Calu3 (cell line): ENCODE measurements around a stretch of chr2.

- PRO-cap = no peak
These were observed 12.3 kb downstream of the RNASEH1 start for GRCh38 chr2:3545656-3546422.

- PRO-cap = no peak
These were observed 2.8 kb downstream of the RPS7 start for GRCh38 chr2:3577641-3578422.

DNA sequence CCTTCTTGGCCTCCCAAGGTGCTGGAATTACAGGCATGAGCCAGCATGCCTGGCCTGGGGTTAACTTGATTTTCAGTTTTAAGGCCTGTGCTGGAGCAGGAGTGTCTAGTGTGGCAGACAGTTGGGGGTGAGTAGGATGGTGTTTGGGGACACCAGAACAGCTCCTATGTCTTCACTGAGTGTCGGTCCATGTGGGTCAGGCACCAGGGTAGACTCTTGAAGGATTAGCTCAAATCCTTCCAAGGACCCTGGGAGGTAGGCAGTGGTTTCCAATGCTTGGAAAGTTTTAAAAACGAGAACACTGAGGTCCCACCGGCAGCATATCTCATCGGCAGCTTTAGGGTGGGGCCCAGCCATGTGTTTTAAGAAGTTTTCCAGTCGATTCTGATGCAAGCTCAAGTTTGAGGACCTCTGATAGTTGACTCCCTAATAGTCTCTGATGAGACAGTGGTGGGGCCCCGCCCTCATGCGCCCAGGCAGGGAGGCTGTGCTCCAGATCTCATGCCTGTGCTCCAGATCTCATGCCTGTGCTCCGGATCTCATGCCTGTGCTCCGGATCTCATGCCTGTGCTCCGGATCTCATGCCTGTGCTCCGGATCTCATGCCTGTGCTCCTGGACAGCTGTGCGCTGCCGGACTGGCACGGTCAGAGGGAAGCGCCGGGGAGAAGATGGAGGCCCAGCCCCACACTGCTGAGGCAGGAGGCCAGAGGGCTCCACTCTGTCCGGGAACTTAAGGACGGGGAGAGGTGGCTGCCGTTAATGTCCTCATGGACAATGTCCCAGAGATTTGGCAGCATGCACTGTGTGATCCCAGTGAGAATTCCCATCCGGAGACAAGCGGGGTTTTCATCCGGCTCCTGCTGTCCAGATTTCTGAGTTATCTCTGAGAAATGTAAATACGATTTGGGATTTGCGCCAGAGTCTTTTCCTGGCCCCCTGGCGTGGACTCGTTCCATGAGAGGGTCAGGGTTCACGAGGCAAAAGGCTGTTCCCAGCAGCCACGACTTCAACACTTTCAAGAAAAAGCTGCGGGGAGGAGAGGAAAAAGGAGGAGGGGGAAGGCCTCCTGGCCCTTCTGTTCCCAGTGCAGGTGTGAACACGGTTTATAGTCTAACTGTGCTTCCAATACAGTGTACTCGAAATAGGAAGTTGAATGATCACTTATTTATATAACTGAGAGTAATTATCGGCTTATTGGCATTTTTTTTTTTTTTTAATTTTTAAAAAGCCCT, 9.5 kb upstream of the COLEC11 start:
- PRO-cap = no peak

DNA sequence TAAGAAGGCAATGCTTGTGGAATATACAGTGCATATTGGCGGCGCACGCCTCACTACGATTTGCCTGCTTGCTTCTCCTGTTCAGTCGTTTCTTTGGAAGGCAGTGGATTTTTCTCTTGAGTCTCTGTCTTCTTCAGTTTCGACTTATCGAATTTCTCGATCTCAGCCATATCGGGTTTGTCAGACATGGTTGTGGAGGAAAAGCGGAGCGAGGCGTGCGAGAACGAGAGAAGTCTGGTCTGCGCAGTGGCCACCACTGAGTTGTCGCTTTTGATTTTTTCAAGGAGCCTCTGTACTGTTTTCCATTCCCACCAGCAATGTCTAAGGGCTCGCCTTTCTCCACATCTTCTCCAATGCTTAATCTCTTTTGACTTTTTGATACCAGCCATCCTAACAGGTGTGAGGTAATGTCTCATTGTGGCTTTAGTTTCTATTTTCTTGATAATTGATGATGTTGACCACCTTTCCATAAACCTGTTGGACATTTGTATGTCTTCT, 22.6 kb downstream of the COLEC11 start:
- PRO-cap = no peak

GRCh38 chr2:3620708-3621279, 25.9 kb downstream of the COLEC11 start:
- PRO-cap = no peak

DNA sequence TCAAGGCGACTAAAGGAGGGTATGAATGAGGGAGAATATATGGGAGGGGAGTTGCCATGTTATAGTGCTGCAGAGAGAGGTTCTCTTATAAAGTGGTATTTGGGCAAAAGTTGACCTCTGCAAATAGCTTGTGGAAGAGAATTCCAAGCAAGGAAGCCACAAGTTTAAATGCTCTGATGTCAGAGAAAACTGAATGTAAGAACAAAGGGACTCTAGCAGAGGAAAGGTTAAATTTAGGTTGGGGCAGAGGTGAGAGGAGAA, 575.7 kb upstream of the SOX11 start:
- PRO-cap = no peak

- PRO-cap = no peak
These were observed 7.5 kb upstream of the RNF144A start for GRCh38 chr2:6909573-6910191.

GRCh38 chr2:6913553-6914351, 3.5 kb upstream of the RNF144A start:
- PRO-cap = no peak

- PRO-cap = no peak
These were observed 76.1 kb downstream of the RNF144A start for GRCh38 chr2:6993361-6993699.

DNA sequence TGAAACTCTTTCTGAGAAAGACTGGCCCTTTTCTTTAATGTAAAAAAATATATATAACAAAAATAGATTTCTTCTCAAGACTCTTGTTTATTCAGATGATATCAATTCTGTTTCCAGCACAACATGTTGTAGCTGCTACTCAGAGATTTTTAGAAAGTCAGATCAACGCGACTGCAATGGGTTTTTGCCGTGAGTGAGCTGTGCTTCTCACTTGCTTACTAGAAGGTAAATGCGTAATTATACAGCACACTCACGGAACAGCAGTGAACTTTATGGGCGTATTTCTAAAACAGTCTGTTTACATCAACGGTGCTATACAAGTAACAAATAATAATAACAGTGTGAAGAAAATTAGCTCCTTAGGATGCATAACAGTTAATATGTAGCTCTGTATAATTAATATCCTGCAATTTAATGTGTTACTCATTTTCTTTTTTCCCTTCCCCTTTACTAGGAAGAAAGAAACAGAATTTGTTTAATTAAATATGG, 533.6 kb downstream of the RNF144A start:
- PRO-cap = no peak

DNA sequence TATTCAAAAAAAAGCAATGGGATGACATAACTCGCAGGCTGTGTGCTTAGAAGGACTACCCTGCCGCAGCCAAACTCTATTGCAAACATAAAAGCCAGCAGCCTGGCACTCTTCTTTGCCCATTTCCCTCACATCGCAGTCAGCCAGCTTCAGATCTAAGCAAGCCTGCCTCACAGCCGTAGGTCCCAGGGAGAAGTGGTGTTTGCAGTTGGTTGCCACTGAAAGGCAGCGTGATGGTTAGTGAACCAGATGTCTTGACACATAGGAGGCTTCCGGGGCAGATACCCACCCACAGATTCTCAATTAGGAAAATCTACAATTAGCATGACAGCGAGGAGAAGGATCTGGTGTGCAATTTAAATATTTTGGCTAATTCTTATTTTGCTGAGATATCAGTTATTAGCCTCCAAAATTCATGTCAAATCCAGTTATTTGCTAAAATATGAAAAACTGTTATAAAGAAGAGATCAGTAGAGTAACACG, 655.3 kb downstream of the RNF144A start:
- PRO-cap = no peak

- PRO-cap = no peak
These were observed 803.9 kb upstream of the ID2 start for GRCh38 chr2:7877706-7878655.

DNA sequence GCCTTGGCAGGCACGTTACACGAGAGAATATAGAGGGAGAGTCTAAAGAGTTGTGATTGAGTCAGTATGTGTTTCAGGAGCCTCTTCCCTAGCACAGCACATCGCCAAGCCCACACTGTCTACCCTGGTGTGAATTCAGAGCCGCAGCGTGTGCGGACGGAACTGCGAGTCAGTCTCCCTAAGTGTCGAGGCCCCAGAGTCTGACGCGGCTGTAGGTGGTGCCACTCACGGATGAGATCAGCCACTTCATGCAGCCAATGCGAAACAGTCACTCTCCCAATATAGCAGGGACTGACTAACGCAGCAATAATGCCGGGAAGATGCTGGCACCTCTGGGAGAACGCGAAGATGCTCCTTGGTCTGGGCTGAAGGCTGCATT, 587.3 kb upstream of the ID2 start:
- PRO-cap = no peak

DNA sequence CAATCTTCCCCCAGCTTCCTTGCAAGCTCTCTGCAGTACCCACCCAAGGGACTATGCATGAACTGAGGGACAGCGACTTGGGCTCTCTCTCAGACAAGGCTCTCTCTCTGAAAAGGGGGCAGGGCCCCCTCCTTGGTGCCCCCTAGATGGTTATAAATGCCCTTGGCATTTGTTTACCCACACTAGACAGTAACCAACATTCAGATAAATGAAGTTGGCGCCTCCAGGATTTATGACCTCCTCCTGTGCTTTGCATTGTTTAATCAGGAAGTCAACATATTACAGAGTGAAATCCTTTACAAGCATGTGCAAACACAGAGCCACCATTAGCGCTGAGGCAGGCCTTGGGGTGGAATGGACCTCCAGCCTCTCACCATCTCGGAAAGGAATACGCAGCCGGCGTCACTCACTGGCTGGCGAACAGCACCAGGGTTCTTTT, 547.3 kb upstream of the ID2 start:
- PRO-cap = no peak

DNA sequence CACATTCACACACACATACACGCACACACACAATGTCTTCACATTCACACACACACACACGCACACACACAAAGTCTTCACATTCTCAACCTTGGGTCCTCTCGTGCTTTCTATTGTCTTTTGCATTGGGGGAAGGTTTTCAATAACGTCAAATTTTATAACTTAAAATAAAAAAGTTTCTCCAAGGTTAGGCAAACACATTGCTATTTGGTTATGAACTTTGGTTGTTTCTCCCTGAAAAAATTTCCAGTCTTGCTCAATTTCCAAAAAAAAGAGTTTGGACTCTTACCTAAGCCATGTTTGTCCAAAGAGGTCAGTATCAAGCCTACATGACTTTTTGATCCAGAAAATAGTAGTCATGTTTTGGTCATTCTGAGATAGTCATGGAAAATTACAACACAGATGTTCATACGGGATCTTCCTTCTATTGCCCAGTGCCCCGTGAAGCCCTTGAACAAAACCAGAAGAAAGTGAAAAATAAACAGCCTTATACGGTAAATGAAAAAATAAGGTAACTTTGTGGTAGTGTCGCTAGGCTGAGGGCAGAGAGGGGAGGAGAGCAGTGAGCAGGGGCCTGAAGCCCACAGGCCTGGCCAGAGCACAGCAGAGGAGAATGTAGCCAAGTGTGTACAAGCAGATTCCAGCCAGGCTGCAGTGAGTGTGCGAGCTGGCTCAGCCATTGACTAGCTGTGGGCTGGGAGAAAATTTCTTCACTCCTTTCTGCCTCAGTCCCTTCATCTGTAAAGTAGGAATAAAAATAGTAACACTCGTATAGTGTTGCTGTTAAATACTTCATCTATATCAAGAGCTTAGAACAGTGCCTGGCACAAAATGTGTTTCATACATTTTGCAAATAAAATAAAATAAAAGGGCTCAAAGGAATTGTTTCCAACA, 542.6 kb upstream of the ID2 start:
- PRO-cap = no peak

DNA sequence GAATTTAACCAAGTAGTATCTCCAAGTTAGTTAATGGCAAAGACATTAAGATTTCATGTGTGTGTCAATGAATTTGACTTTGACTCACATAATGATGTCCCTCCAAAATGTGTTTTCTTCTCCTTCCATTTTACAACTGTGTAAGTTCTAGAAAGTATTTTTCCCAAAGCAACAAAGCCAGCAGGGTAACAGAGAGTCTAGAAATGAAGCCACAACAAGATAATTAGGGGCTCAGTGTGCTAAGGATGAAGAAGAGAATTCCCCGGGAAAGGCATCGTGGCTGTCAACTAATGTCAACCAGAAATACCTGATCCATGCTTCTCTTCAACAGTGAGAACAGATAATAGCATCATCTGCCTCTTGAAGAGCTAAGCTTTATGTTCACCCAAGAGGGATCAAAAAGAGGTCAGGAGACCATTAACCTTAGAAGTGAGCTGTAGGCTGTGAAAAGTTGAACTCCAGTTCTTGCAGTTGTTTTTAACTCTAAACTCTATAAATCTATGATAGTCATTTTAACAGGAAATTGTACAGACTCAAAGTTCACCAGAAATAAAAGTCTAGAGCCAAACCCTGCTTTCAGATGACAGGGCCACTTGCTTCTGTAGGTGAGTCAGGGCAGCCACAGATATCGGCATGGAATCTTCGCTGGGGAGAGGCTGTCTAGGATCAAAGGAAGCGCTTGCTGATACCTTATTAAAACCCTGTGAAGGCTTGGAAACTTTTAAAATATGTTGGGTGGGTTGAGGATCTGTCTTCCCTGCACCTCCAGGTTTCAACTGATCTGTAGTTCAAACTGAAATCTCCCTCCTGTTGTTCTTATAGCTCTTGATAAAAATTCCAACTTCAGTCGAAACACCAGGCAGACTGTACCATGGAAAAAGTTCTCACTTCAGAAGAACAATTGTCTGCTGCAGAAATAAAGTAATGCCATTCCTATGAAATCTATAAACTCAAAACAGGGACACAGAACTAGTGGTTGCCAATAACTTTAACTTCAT, 540.6 kb upstream of the ID2 start:
- PRO-cap = no peak

- PRO-cap = no peak
These were observed 440.7 kb upstream of the ID2 start for GRCh38 chr2:8241176-8241598.

DNA sequence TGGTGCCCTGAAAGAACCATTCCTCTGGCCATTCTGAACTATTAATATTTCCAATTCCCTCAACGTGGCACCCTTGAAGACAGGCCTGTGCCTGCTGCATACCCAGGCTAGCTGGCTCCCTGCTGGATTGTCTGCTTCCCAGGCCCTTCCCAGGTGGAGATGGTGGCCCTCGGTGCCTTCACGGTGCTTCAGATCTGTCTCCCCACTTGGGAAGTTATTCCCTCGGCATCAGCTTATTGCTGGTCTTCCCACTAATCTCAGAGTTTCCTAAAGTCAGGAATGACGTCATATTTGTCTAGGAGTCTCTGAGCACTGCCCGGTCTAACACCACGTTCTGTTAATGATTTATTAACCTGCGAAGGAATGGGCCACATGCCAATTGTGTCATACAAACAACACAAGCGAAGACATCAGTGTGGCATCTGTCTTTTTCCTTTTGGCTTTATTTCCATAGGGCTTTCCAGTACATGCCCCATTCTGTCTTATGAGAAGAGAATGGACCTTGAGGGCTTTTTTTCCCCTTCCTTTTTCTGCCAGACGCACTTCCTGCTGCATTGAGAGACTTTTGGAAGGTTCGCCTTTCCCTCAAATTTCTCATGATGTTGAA, 269.7 kb upstream of the ID2 start:
- PRO-cap = no peak

- PRO-cap = no peak
These were observed 267.8 kb upstream of the ID2 start for GRCh38 chr2:8413955-8414534.

GRCh38 chr2:8496434-8497073, 185.3 kb upstream of the ID2 start:
- PRO-cap = no peak